Subcutaneous preadipocyte (primary cell): ENCODE measurements around a stretch of chr14.

GRCh38 chr14:64960938-64961343, 11.2 kb downstream of the RAB15 start:
- CAGE, long polyA plus RNA: no peak

DNA sequence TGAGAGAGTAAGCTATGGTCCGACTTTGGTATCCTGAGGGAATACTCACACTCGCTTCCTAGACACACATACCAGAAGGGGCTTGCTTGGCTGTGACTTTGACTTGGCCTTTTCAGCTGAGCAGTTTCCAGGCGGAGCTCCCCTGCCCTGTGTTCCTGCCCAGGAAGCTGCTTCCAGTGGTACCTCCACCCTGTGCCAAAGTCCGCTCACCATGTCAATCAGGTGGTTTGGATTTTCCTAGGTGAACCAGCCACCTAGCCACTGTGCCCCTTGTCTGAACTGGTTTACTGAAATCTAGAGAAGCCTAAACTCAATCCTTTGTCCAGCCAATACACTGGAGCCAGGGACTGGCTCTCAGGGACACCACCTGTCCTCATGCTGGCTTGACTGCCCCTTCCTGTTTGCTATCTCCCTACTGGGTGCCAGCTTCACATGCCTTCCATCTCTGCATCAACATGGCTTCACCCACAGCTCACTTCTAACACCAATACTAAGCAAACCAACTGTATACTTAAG, 28.6 kb downstream of the MAX start:
- CAGE, long polyA plus RNA: no peak

- CAGE, long polyA plus RNA: no peak
Observed at GRCh38 chr14:65229524-65230597, 127.5 kb upstream of the MAX start.

- CAGE, long polyA plus RNA: no peak
Observed at GRCh38 chr14:65230598-65230940, 128.3 kb upstream of the MAX start.

GRCh38 chr14:65255328-65255875, 153.1 kb upstream of the MAX start:
- CAGE, long polyA plus RNA: no peak

DNA sequence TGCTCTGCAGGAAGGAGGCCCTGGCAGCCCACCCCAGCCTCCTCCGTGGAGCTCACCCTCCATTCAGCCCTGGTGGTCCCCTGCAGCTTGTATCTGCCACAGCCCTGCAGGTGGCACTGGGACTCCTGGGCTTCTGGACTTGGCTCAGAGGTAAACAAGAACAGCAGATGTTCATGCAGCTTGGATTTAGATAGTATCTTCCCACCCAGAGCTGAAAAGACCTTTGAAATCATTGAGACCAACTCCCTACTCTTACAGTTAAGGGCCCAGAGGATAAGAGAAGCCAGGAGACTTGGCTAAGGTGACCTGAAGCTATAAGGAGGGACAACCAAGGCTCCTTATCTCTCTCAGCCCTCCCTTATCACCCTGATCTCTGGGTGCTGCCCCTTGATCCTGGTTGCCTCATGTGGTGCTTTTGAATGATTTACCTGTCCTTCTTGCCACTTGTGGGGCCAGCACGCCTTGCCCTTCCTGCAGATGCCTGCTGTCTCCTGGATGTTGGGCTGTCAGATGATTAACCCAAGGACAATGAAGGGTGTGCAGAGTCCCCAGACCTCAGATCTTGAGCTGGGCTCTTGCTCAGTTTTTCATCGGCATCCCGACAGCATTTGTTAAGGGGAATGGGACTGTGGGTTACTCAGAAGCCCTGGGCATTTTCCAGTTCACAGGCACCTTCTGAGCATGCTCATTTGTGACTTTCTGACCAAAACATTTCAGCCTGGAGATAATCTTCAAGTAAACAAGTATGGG, 153.8 kb upstream of the MAX start:
- CAGE, long polyA plus RNA: no peak

DNA sequence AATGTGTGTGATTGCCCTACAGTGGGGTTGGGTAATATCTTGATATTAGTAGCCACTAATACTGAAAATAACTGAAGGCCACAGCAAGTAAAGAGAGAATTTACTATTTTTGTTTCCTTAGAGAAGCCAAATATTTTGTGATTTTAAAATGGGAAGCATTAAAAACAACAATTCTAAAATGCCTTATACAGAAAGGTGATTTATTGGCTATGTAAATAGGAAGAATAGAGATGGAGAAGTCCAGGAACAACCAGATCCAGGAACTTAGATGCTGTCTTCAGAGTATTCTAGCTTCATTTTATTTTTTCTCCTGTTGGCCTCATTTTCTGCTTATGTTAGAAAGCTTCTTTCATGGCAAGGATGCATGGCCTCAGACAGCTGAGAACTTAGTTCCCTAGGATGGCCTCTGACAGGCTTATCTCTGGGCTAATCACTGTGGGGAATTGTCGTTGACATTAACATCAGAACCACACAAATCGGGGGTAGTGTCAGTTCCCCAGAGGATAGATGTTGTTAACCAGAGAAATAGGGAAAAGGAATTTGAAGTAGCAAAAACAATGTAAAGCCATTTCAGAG, 21.5 kb downstream of the FUT8 start:
- CAGE, long polyA plus RNA: no peak

GRCh38 chr14:66483287-66483653, 2.9 kb upstream of the CCDC196 start:
- CAGE, long polyA plus RNA: no peak

- CAGE, long polyA plus RNA: no peak
Observed at GRCh38 chr14:67268300-67269045, 27.2 kb downstream of the PALS1 start.

- CAGE, long polyA plus RNA: no peak
Observed at GRCh38 chr14:67533810-67534167, 699 bp downstream of the PLEKHH1 start.

GRCh38 chr14:67694649-67695249, 815 bp downstream of the RDH11 start:
- CAGE, long polyA plus RNA: no peak

GRCh38 chr14:67853260-67853670, 33.7 kb downstream of the RAD51B start:
- CAGE, long polyA plus RNA: no peak

- CAGE, long polyA plus RNA: no peak
Observed at GRCh38 chr14:67937028-67937641, 117.6 kb downstream of the RAD51B start.

GRCh38 chr14:68143128-68144115, 323.8 kb downstream of the RAD51B start:
- CAGE, long polyA plus RNA: no peak

DNA sequence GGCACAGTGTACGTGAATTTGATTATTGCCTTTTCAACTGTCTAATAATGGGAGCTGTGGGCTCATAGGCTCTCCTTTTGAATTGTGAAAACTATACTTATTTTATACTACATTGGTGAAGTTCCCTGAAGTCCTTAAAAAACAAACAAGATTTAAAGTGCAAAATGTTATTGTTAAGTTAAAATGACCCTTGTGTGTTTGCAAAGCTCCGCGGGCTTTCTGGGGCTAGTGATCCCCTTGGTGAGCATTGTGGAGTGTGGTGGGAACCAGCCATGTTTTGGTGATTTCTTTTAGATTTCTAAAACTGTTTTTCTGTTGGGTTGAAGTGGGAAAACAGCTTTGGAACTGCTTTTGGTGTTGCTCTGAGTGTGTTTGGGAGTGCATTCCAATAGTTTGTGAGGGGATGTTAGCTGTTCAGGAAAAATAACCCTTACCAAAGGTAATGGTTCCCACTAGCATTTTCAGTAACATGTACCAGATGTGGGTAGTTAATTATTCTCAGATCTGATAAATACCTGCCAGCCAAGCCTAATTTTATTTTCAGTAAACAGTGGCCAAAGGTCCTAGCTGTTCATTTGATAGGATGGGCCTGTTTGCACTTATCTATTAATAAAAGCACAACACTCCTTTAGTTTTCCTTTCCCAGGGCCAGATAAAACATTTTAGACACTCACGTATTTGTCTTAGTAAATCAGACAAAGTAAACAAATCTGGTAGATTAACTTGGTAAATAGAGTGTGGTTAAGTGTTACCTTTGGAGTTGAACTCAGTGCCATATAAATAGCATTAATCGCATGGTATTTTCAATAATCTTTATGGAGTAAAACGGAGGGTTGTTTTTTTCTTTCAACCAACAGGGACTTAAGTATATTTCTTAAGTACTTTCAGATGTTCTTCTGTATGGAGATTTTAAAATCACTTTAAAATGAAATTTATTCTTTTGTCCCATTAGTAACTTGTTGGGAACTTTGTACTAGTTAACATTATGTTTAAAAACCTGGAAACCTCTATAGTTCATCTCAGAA, 345.1 kb downstream of the RAD51B start:
- CAGE, long polyA plus RNA: no peak

- CAGE, long polyA plus RNA: no peak
Observed at GRCh38 chr14:68239927-68240592, 420.5 kb downstream of the RAD51B start.

GRCh38 chr14:68307843-68308239, 485.0 kb downstream of the ZFP36L1 start:
- CAGE, long polyA plus RNA: no peak

DNA sequence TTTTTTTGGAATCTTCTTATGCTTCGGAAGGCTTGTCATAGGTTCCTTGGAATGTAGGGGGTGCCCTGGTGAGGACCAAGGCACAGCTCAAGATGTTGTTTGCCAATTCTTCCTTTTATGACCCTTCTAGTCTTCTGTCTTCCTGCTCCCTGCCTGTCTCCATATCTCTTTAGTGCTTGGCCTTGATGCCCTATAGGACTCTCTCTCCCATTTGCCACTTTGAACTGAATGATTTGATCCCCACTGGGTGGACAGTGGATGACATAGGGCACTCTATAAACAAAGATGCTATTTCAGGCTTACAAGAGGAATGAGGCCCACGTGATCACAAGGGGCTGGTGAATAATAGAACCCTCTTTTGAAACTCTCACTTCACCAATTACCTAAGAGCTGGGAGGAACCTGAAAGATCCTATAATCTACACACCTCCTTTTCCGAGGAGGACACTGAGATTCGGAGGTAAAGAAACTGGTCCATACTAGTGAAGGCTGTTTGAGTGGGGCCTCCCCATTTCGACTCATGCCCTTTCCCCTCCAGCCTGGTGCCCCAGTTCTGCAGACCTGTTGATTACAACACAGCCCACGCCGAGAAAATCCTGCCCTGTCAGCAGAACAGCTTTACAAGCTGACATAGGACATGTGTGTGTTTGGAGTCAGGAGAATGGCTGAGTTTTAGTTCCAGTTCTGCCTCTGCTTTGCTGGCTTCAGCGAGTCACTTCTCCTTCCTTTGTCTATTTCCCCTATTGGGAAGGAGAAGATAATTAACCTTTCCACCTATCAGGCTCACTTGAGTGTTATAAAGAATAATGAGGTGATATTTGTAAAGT, 400.4 kb downstream of the ZFP36L1 start:
- CAGE, long polyA plus RNA: no peak

DNA sequence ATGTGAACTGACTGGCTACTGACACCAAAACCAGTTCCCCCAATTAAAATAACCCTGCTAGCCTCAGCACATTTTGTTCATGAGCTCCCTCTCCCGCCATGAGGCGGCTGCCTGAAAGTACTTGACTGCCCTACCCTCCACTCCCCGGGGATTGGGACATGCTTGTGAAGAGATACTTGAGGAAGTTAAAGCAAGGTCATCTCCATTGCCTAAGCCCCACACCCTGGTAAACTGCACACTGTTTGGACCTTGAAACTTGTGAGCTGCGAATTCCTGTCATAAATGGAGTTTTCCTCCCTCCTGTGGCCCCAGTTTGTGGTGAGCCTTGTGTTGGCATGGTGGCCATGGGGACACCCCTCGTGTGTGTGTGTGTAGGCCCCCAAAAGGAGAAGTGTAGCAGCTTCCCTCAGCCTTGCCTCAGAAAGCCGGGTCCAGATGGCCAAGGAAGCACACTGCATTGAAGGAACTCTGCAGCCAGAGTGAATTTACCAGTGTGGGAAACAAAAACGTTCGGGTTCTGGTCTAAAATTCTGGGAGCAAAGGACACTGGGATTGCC, 395.5 kb downstream of the ZFP36L1 start:
- CAGE, long polyA plus RNA: no peak

- CAGE, long polyA plus RNA: no peak
Observed at GRCh38 chr14:68550856-68551779, 241.7 kb downstream of the ZFP36L1 start.